Cardiac ventricle fibroblast (primary cell): ENCODE data around the gene CRTAM.

GRCh38 chr11:120372233-120372462, 35.9 kb downstream of the ARHGEF12 start:
- RAMPAGE, long total RNA = no peak

GRCh38 chr11:120446351-120446577, 65.3 kb upstream of the GRIK4 start:
- RAMPAGE, long total RNA = no peak

- RAMPAGE, long total RNA = no peak
Measured at GRCh38 chr11:120447825-120448578, 63.5 kb upstream of the GRIK4 start.

DNA sequence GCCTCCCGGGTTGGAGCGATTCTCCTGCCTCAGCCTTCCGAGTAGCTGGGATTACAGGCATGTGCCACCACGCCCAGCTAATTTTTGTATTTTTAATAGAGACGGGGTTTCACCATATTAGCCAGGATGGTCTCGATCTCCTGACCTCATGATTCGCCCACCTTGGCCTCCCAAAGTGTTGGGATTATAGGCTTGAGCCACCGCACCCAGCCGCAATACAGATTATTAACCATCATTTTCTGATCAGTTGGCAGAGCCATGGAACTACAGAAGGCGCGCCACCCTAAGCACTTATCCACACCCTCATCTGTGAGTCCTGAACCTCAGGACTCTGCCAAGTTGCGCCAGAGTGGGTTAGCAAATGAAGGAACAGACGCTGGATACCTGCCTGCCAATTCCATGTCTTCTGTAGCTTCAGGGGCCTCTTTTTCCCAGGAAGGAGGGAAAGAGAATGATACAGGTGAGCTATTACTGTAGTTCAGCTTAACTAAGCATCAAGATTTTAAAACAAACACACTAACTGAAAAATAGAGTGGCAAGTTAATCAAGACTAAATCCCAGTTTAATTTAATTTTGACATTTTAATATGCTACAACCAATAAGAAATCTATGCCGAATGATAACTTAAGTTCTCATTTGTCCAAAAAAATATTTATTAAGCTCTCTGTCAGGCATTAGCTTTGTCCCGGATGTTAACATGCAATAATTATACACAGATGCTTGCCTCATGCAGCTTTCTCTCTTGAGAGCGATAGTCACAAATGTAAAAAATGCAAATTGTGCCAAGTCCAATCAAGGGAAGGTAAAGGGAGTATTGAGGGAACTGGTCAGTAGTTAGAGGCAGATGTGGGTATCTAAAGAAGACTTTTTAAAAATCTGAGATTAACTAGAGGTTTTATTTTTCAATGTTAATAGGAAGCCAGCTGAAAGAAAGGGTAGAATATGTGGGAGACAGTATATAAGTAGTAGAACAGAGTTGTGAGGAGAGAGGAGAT, 60.0 kb upstream of the GRIK4 start:
- RAMPAGE, long total RNA = no peak

- RAMPAGE, long total RNA = no peak
Measured at GRCh38 chr11:120467086-120467532, 44.4 kb upstream of the GRIK4 start.

DNA sequence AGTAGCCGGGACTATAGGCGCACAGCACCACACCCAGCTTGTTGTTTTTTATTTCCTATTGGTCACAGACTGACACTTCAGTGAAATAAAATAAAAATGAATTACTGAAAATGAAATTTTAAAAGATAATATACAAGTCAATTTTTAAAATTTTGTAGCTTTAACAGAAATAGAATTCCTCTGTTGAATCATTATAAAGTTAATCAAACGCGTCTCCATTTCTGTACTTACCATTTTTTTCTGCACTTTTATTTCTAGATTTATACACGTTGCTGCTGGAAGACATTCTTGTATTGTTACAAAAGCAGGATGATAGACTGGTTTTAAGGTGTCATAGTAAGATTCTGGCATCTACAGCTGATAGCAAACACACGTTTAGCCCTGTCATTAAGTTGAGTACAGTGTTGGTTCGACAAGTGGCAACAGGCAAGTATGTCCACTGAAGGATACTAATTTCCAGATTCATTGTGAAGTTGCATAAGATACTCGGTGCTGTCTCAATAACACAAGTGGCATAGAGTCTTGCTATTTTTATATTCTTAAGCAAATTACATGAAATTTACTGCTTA, 36.4 kb upstream of the GRIK4 start:
- RAMPAGE, long total RNA = no peak

GRCh38 chr11:121226426-121226803, 66.2 kb upstream of the SC5D start:
- RAMPAGE, long total RNA = no peak

DNA sequence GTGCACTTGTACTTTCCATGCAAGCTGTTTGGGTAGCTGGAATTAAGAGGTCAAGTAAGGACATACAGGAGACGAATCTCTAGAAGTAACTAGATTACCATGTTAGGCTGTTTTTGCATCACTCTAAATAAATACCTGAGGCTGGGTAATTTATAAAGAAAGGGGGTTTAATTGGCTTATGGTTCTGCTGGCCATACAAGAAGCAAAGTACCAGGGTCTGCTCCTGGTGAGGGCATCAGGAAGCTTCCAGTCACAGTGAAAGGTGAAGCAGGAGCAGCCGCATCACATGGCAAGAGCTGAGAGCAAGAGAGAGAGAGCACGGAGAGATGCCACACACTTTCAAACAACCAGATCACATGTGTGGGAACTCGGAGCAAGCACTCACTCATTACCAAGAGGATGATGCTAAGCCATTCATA, 61.9 kb upstream of the SC5D start:
- RAMPAGE, long total RNA = no peak

- RAMPAGE, long total RNA = no peak
Measured at GRCh38 chr11:121391987-121392368, 60.1 kb upstream of the SORL1 start.

- RAMPAGE, long total RNA = no peak
Measured at GRCh38 chr11:121416929-121417713, 35.0 kb upstream of the SORL1 start.

GRCh38 chr11:121463275-121463530, 11.1 kb downstream of the SORL1 start:
- RAMPAGE, long total RNA = no peak

DNA sequence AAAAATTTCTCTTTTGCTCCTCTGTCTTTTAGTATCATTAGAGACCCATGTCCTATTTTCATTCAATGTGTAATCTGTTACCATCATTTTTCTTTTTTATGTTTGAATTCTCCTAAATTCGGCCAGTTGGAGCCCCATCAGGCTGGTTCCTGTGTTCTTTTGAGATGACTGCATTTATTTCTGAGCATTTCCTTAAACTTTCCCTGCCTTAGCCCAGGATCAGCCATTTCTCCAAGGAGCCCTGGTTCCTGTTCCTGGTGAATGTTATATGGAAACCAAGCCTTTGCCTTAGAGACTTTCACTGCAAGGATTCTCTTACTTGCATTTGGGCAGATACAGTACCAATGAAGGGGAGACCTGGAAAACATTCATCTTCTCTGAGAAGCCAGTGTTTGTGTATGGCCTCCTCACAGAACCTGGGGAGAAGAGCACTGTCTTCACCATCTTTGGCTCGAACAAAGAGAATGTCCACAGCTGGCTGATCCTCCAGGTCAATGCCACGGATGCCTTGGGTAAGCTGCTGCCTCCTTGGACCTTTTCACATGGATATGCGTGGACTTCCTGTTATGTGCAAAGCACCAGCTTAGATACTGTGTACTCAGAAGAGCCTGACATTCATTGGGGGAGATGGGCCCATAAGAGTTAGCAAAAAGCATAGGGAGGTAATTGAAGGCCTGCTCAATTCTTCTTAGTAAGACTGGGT, 91.3 kb downstream of the SORL1 start:
- RAMPAGE, long total RNA = no peak

- RAMPAGE, long total RNA = no peak
Measured at GRCh38 chr11:121586701-121587018, 134.5 kb downstream of the SORL1 start.

DNA sequence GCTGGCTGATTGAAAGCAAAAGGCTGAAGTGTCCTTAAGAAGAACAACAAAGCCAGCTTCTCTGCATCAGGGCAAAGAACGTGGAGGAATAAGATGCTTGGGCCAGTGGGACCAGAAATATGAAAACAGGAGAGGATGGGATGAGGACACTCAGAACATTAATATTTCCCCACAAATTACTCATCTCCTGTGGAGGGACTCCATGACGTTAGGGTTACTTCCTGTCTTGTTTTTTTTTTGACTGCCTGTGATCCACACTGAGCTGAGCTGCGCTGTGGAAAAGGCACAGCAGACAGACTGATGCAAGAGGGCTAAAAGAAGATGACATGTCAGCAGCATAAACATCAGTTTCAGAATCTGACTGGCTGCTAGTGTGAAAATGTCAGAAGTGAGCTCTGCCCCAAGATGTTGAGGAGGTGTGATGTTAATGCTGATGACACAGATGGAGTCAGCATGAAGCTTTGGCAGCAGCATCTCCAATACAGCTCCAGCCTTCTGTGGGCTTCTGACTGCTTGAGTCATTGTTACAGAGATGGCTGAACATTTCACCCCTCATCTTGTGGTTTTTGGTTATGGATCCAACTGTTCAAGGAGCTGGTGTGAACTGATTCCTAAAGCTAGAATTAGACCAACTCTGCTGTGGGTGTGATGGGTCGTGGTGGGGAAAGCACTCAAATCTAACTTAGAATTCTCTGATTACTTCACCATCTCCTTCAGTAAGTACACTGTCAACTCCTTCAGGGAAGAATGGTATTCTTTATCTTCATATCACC, 286.8 kb downstream of the BLID start:
- RAMPAGE, long total RNA = no peak

DNA sequence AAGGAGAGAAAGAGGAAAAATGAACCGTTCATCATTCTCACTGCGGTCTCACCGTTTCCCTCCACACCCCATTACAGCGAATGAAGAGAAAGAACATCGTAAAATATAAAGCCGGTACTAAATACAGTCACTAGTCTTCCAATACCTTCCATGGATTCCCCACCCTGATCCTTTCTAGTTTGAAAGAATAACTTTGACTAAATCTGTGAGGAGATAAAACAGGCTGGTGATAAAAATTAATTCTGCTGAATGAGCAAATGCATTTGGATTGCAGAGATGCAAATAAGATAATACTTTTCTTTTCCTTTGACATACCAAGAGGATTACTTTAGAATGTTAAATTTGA, 19.4 kb downstream of the BLID start:
- RAMPAGE, long total RNA = no peak

DNA sequence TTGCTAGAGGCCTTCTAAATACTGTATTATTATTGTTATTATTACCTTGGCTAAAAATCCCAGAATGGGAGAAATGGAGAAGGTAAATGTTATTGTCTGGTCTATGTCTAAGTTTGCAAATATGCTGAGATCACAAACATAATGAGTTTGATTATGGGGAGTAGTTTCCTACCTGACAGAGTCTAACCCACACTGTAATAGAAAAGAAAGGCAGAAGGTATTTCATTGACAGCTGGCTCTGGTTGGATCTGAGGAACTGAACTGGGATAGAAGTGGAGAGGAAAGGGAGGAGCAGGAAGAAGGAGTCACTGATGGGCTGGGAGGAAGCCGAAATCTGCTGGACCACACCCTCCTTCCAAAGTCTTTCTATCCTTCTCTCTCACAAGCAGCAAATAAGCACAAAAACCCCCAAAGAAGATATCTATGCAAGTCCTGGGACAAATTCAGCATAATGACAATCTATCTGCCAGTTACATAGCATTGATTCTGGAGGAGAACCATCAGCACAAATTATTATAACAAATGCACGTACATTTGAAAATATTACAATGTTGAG, 11.7 kb downstream of the BLID start:
- RAMPAGE, long total RNA = no peak

- RAMPAGE, long total RNA = no peak
Measured at GRCh38 chr11:122681787-122682317, 26.3 kb downstream of the UBASH3B start.

DNA sequence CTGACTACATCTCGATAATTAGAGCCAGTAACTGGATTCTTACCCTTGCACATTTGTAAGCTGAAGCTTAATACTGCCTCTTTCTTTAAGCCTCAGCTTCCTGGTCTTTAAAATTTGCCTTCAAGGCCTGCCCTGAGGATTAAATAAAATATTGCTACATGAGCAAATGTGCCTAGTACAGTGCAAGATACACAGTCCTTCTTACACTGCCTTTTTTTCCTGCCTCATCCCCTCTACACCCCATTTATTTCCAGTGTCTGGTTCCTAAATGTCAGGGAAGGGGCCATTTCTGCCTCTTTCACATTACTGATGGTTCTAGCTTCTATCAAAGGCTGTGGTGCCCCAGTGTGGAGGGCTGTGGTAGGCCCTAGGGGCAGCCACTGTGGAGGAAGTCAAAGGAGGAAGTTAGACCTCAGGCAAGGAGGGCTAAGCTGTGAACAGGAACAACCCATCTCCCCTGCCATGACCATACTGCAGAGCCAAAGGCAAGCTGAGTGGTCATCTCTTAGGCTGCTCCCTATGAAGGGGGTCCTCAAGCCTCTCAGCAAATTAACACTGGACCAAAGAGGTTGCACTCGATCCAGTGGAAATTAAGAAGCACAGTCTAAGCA, 81.9 kb upstream of the CRTAM start:
- RAMPAGE, long total RNA = no peak

- RAMPAGE, long total RNA = no peak
Measured at GRCh38 chr11:122838196-122838885, at the start of gene CRTAM. CRTAM (plus strand) TSS chr11:122838500.

GRCh38 chr11:123060135-123060434, 1.9 kb downstream of the HSPA8 start:
- RAMPAGE, long total RNA = no peak